Pericardium fibroblast (primary cell): ENCODE results near the gene GREB1.

DNA sequence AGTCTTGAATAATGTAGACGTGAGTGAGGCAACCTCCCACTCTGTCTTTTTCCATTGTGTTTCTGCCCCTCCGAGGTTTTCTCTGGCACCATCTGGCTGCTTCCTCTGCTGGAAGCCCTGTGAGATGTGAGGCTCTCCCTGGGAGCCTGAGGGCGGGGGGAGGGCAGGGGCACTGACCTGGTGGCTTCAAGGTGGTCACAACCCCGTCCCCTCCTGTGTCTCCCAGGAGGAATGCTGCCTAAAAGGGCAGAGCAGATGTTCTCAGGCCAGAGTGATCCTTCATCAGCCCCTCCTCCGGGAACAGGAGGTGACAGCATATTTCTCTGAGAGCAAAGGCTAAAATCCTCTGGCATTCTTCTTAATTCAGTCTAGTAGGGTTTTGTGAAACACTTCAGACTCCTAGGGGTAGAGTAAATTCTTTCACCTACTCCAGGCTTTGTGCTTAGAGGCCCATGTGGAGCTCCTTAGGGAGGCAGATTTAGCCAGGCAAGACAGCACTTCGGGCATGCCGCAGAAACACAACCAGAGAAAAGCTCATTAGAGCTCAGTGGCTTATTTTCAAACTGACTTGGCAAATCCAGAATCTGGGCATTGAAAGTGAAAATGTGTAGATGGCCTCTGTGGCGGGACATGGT is 18.3 kb upstream of the GREB1 start:
- RAMPAGE, long total RNA, result no peak

DNA sequence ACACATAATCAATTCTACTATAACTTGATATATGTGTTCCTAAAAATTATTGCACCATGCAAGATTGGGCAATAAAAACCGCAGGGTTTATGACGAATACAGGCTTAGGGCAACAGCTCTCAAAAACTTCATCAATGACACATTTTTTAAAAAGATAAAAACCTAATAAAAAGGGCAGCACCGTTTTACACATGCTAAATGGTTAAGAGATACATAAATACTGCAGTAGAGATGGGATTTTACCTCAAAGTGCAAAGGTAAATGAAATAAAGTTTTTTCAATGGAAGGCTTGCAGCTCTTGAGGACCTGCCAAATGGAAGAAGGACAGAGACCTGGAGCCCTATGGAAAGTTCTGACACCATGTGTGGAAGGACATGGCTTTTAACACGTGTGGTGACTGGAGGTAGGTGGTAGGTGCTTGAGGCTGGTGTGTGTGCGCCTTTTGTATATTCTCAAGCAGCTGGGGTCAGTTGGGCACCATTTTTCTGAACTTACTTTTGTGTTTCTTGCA is at the start of gene GREB1:
GREB1 (plus strand) TSS at position 194 of the 511 bp plus-strand sequence.
- RAMPAGE, long total RNA, result no peak

DNA sequence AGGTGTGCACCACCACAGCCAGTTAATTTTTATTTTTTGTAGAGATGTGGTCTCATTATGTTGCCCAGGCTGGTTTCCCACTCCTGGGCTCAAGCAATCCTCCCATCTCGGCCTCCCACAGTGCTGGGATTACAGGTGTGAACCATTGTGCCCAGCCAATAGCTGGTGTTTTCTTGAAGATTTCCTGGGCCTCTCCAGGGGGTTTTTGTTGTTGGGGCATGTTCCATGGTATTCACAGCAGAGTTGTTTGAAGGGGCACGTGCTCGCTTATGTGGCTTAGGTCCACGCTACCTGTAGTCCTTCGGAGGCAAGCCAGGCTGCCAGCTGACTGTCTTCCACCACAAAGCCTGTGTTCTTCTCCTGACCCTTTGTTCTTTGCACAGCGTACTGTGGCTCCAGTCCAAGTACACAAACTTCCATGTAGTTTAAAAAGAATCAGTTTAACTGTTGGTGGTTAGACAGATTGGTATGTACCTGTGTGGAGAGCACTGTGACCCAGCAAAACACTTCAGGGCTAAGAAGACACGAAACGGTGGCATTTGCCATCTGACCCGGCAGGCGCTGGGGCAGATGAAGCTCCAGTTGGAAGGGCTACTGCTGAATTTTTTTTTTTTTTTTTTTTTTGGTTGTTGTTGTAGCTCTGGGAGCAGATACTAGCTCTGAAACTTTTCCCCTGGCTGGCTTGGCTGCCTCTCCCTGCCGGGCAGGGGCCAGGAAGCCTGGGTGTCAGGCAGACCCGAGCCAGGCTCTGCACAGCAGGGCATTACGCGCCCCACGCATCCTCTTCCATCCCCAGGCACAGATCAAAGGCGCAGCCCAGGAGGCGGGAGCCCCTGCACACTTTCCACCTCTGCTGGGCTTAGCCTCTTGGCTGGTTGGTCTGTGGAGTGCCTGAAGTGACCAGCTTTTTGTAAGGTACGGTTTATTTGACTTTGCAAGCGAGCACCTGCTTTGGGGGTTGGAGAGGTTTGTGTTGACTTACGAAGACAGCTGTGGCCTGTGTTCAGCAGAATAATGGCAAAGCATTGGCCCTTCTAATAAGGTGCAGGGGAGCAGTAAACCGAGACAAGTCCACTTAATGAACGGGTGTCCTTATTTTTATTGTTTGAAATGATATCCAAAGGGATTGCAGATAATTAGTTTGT is 5.7 kb downstream of the GREB1 start:
- RAMPAGE, long total RNA, result no peak

DNA sequence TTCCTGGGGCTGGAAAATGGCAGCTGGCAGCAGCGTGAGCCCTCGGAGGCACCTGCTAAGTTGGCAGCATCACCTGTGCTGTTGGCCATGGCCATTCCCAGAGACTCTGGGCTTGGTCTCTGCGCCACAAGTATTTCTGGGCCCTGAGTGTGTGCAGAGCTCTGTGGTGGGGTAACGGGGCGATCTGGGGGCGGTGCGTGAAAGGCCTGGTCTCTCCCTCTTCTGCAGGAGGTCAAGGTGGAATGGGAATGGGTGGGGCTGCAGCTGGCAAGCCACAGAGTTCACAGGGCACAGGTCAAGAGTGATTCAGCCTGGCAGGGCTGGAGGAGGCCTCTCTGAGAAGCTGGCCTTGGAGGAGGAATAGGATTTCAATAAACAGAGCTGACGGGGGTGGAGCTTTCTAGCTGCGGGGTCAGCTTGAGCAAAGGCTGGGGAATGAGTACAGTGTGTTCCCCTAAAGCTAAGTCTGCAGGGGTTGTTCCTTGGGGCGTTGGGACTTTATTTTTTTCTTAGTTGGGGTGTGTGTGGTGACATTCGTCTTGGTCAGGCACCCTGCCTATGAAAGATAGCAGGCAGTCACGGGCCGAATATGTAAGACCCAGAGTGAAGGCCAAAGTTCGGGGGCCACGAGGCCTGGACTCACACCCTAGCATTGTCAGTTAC is 10.4 kb upstream of the NTSR2 start:
- RAMPAGE, long total RNA, result no peak

GRCh38 chr2:11691141-11691486 is 21.1 kb upstream of the NTSR2 start:
- RAMPAGE, long total RNA, result no peak

DNA sequence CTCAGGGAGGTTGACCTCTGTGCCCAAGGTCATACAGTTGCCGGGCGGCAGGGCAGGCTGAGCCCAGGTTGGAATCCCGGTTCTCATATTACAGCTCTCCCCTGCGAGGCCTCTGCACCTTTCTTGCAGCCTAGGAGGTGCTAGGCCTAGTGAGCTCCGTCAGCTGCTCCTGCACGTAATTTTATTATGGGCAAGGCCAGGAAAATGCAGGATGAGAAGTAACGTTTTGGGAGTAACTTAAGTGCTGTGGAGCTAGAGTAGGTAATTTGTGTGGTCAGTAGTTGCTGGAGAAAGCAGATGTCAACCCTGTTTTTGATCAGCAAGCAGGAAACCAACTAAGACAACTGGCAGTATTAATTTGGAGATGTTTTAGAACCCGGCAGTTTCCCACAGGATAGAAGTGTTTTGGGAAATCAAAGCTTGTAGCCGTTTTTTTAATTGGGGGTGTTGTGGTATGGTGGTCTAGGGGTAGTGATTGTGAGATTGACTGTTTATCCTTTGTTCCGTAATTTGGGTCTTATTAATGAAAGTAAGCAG is 787 bp downstream of the LPIN1 start:
- RAMPAGE, long total RNA, result no peak

GRCh38 chr2:11773719-11774453 is 27.5 kb downstream of the LPIN1 start:
- RAMPAGE, long total RNA, result no peak

DNA sequence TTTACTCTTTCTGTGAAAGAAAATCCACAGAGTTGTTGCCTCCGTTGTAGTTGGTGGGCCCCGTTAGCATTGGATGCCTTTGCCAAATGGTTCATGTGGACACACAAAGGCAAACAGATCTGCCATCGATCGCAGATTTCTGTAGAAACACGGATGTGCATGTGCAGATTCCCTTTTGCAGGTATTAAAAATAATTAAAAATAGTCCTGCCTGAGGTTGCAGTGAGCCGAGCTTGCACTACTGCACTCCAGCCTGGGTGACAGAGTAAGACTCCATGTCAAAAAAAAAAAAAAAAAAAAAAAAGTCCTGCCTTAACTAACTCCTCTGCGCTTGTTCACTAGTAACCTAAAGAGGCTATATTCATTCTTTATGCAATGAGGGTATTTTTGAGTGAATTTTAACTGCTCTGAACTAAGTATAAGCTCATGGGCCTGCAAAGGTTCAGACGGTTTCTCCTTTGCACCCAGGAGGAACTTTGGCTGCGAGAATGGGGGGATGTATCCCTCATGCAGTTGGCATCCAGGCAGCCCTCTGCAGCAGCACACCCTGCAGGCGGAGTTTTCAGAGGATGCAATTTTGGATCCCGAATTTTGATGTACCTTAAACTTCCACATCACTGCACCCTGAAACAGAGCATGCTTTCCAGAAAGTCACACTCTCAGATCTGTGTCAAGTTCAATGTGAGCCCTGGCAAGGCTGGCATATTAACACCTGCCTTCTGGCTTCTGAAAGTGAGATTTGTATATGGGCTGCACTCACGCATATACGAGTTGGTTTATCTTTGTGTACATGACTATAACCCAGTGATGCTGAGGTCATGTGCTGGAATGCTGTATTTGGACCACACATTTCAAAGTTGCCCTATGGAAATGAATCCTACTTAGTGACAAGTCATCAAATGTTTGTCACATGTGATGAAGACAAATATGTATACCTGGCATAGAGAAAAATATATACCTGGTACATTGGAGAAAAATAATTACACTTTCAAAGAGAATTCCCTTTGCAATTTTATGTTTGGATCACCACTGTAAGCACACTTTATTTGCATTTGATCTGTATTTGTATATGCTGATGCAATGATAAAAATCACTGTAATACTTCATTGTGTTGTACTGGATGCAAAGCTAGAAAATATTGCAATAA is 80.2 kb downstream of the LPIN1 start:
- RAMPAGE, long total RNA, result no peak

GRCh38 chr2:12031568-12032163 is 285.2 kb downstream of the LPIN1 start:
- RAMPAGE, long total RNA, result no peak

DNA sequence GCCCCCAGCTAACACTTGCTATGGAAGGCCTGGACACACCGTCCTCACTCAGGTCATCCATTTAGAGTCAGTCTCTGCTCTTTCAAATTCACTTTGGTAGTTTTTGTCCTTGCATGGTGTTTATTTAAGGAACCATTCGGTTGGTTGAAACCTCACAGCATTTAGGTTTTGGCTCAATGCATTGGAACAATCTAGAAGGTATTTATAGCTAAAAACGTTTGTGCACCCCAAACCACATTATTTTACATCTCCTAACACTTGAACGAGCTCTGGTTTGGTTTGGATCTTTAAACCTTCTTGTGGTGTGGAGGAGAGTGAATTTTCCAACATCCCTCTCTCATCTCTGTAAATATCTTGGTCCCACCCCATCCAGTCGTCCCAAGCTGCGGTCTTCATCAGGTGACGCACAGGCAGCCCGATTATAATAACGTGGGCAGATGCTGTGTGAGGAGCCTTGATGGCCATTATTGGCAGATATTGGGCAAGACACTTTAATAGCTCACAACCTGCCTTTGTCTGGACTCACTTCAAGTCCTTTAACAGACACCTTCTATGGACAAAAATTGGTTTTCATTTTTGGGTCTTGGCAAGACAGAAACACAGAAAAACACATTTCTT is 288.0 kb downstream of the LPIN1 start:
- RAMPAGE, long total RNA, result no peak

DNA sequence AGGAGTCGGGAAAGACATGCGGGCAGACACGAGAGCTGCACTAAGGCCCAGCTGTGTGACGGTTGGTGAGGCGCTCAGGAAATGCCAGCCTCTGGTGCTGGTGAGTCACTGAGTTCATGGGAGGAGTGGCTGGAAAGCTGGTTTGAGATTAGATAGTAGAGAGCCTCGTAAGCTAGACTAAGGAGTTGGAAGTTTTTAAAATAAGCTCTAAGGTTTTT is 390.9 kb upstream of the TRIB2 start:
- RAMPAGE, long total RNA, result no peak

- RAMPAGE, long total RNA, result no peak
Measured at GRCh38 chr2:12675821-12676247, 40.9 kb upstream of the TRIB2 start.

DNA sequence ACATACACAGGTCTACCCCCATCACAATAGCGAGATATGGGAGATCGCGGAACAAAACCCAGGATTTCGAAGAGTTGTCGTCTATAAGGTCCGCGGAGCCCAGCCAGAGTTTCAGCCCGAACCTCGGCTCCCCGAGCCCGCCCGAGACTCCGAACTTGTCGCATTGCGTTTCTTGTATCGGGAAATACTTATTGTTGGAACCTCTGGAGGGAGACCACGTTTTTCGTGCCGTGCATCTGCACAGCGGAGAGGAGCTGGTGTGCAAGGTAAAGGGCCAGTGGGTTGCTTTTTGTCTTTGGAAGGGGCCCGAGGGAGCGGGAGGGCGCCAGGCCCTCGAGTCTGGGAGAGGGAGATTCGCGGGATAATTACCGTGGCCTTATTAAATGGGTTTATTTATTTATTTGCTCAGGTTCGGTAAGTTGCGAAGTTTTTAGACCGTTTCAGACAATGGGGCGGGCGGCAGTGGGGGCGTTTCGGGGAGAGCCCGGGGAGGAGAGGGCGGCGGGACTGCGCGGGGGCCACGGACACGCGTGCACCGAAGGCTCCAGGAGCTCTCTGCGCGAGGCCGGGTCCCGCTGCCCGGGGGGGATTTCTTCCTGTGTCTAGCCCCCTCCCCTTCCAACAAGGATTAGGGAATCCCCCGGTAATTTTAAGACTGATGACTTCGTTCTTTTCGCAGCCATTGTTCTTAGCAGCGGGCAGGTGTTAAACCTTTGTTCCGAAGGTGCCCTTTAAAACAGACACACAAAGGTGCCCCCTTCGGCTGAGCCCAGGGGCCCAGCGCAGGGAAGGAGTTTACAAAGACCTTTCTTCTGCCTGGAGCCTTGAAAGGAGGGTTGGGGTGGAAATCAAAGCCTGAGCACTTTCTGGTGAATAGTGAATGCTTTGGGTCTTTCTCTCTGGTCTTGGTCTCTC is 1.8 kb downstream of the TRIB2 start:
- RAMPAGE, long total RNA, result no peak

GRCh38 chr2:12733644-12734214 is 17.0 kb downstream of the TRIB2 start:
- RAMPAGE, long total RNA, result no peak

- RAMPAGE, long total RNA, result no peak
Measured at GRCh38 chr2:12808035-12808692, 91.4 kb downstream of the TRIB2 start.

- RAMPAGE, long total RNA, result no peak
Measured at GRCh38 chr2:12818822-12819677, 102.3 kb downstream of the TRIB2 start.

GRCh38 chr2:13006383-13006671 is 289.6 kb downstream of the TRIB2 start:
- RAMPAGE, long total RNA, result no peak

DNA sequence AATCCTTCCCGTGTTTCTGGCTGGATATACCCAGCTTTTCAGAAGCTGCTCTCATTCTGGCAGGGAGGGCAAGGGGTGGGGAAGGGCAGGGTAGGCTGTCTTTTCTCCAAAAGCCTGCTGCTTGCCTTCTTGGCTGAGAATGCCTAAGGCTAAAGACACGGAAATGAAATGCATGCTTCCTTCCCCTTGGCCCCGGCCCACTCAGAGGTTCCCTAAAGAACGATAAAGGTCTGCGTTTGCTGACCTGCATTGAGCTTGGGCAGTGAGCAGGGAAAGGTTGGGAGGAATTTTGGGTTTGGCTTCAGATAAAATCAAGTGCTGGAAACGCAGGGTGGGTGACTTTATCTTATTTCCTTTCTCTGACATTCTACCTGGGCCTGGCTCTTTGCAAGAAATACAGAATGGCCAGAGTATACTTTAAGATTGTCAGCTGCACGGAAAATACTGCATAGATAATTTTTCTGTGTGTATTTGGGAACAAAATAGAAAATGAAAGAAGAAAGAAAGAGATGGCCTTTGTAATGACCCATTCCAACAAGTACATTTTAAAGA is 390.8 kb downstream of the NBAS start:
- RAMPAGE, long total RNA, result no peak

- RAMPAGE, long total RNA, result no peak
Measured at GRCh38 chr2:15943030-15943939, 2.9 kb downstream of the MYCN start.

DNA sequence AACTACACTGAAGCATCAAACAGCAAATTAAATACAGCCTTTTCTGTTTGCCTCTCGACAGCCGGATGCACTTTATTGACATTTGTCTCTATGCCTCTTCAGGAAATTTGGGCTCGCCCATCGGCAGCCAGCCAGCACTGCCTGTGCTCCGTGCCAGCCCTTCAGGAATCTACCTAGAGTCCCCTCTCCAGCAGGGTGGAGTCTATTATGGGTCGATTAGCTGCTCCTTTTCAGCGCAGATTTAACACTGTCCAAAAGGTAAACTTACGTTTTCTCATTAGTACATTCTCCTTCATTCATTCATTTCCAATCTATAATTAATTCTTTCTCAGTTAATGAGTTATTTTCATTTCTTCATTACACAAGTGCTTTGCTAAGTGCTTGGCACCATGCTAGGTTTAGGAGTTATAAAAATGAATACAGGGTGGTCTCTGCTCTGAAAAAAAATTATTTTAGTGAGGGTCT is 91.5 kb downstream of the MYCN start:
- RAMPAGE, long total RNA, result no peak